Type B pancreatic cell (in vitro differentiated cells): ENCODE measurements around the genes PITPNM3, KIAA0753 and SLC13A5.

DNA sequence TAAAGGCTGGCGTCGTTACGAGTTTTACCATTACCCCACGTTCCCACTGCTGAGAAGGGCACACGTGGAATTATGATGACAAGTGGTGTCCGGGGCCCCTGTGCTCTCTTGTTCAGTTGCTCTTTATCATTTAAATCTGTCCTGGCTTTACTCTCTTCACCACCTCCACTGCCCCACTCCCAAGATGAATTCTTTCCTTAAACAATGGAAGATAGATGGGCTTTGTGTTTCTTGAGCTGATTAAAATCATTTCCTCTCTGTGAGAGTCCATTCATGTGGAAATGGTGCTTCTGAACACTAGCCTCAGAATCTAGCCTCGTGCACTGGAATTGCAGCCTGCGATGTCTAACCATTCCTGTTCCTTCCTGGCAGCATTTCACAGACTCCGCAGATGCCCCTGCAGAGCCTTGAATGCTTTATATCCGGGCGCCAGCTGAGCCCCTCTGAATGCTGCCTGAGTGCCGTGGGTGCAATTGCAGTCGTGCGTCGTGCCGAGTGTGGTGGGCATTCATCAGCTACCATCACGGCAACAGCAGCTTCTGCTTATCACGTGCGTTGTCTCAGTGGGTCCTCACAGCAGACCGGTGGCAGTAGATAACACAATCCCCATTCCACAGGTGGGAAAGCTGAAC lies 172.9 kb upstream of the WSCD1 start:
- PRO-cap: no peak

GRCh38 chr17:6179105-6179566 lies 109.0 kb downstream of the WSCD1 start:
- PRO-cap: no peak

- PRO-cap: no peak
Measured at GRCh38 chr17:6325841-6326097, 109.2 kb downstream of the AIPL1 start.

DNA sequence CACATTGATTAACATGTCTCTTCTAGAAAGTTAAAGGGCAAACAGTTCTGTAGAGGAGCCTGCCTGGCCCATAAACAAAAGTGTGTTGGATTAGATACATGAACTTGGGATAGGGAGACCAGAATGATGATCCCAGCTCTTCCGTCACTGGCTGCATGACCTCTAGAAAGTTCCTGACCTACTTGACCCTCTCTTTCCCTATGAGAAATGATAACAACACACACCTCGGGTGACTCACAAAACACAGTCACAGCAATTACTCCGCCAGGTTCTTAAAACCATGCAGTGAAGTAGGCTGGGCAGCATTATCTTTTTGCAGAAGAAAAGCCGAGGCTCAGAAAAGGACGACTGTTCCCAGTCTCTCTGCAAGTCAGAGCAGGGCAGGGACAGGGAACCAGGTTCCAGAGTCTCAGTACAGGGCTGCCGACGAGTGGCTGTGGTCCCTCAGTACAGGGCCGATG lies 32.2 kb downstream of the PIMREG start:
- PRO-cap: no peak

GRCh38 chr17:6556044-6557022 lies at the start of gene PITPNM3:
TSS of gene PITPNM3 (minus strand) at chr17:6556555.
- PRO-cap: bidirectional peak, plus-strand start at chr17:6556405, minus-strand start at chr17:6556408; unidirectional peak, minus-strand start at chr17:6556555

DNA sequence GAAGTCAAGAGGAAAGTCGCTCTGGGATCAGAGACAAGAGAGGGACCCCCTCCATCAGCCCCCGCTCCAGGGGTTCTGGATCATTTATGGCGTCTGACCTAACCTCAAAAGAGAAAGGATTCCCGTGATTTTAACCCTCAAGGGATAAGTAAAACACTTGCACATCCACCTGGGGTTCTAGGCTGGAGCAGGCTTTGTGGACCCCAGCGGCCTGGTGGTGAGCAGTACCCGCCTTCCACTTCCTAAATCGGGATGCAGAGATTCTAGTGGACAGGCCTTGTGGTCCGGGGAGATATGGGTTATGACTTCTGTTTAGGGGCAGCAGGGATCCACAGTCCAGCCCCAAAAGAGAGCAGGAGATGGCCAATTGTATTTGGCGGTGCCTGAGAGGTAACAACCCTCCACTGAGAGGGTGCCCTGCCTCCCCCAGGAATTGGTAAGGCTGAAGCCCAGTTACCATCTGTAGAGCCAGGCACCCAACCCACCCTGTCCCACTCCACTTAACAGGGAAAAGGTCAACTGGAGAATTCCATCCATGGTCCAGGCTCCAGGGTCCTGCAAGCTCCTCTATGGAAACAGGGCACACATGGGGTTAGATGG lies 768 bp upstream of the PITPNM3 start:
- PRO-cap: no peak

GRCh38 chr17:6558853-6559548 lies 2.6 kb upstream of the PITPNM3 start:
- PRO-cap: no peak

GRCh38 chr17:6640224-6640859 lies at the start of gene KIAA0753:
TSS of gene KIAA0753 (minus strand) at chr17:6640711.
- PRO-cap: bidirectional peak, plus-strand start at chr17:6640799, minus-strand start at chr17:6640711

DNA sequence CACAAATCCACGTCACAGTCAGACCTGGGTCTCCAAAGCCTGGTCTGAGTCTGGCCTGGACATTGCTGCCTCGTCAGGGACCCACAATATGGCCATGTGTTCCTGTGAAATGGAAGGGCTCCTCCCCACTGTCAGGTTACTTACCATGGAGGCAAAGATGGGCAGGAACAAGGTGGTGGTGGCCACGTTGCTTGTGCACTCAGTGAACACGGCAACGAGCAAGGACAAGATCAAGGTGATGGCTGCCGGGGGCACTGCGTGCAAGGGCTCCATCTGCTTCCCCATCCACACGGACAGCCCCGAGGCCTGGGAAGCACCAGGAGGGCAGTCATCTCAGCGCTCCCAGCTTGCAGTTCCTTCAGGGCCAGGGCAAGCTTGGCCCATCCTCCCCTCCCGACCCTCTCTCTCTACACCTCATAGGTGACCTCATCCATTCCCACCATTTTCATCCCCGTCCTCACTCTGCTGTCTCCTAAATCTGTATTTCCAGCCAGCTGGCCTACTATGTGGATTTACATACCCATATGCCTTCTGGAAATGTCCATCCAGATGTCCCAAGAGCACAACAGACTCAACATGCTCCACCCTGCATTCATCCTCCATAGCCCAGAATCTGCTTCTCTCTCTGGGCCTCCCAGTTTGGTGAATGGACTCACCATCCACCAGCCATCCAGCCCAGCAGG lies 22.4 kb downstream of the SLC13A5 start:
- PRO-cap: no peak

- PRO-cap: no peak
Measured at GRCh38 chr17:6692606-6693187, 20.5 kb downstream of the SLC13A5 start.

- PRO-cap: no peak
Measured at GRCh38 chr17:6710836-6711384, 2.3 kb downstream of the SLC13A5 start.

GRCh38 chr17:6712930-6714212 lies at the start of gene SLC13A5:
TSS of gene SLC13A5 (minus strand) at chr17:6713369.
- PRO-cap: no peak

DNA sequence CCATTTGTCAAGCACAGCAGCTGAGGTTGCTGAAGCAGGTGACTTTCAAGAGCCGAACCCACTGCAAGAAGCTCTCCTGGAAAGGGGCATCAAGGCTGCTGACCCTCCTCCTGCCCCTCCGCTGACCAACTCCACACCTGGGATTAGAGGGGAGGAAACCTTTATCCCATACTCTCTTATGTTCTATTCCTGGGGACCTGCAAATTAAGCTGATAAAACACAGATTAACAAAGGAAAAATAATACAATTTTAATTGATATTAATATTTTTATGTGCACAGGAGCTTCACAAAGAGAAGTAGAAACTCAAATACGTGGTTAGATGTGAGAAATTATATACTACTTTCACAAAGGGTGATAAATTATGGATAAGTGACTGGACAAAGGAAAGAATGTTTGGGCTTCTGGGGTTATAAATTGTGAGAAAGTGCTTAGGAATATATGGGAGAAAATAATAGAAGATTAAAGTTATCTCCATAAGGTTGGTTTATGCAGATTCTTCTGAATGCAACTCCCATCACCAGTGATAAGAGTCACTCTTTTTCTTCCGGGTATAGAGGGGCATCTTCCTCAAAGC lies 10.8 kb upstream of the TEKT1 start:
- PRO-cap: no peak

DNA sequence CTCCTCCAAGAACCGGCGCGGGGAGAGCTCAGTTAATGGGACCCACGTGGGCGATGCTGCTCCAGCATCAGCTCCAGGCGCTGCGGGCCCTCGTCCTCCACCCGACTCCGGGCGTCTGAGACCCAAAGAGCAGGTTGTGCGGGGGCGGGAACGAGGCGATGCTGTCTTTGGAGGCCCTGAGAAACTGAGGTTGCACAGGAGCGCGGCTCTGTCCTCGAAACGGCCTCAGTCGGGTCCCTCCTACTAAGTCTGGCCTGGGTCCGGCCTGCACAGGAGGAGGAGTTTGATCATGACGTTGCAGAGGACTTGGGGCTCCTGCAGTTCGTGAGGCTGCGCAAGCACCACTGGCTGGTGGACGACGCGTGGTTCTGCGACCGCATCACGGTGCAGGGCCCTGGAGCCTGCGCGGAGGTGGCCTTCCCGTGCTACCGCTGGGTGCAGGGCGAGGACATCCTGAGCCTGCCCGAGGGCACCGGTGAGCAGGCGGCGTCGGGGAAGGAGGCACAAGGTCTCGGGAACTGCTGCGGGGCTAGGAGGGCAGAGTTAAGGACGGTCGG lies 782 bp downstream of the ALOX12 start:
- PRO-cap: no peak

GRCh38 chr17:7130508-7131422 lies 16.1 kb upstream of the ASGR2 start:
- PRO-cap: no peak

DNA sequence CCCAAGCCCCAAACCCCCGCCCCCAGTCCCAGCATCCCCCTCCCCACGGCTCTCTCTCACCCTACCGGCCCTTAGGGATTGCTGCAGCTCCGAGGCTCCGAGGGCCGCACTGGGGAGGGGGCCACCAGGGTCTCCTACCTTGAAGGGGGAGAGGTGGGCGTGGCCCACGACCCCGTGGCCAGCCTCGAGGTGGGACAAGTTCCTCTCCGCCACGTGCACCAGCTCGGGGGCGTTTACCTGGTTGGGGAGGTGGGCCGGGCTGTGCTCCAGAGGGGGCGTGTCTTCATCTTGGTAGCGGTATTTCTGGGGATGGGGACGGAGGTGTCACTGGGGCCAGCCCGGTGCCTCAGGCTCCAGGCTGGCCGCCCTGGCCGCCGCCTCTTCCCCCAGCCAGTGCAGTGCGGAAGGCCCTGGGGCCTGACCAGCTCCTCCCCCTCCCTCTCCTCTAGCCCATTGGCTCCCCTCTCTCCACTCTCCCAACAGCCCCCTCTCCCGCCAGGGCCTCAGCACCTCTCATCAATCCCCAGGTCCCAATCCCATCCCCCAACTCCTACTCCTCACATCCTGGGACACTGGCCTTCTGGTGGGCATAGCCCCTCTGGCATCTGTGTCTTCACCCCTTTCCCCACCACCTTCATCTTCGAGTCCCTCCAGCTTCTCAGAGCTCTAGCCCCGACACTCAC lies 9.3 kb downstream of the DLG4 start:
- PRO-cap: no peak

DNA sequence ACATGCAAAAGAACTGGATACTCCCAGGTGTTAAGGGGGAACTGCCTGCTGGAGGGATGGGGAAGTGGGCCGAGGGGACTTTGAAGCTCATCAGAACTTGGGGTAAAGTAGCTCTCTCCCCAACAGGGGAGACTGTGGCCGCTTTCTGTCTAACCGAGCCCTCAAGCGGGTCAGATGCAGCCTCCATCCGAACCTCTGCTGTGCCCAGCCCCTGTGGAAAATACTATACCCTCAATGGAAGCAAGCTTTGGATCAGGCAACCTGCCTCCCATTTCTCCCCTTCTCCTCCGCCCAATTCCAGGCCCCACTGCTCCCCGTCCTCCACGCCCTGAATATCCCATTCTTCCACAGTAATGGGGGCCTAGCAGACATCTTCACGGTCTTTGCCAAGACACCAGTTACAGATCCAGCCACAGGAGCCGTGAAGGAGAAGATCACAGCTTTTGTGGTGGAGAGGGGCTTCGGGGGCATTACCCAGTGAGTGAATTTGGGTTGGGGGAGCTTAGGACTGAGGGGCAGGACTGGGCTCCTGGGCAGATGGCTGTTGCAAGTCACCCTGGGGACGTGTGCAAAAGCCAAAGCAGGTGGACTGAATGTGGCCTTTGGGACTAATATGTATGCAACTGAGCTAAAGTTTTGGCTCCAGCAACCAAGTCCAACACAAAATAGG lies 2.2 kb downstream of the ACADVL start:
- PRO-cap: no peak

- PRO-cap: no peak
Measured at GRCh38 chr17:7235241-7236127, 1.2 kb upstream of the DVL2 start.

- PRO-cap: no peak
Measured at GRCh38 chr17:7250554-7250899, 1.0 kb downstream of the CTDNEP1 start.

GRCh38 chr17:7261750-7262073 lies 566 bp downstream of the CLDN7 start:
- PRO-cap: no peak